Sigmoid colon (tissue), 4 donors: Measurements from ENCODE around the gene RPS6KA2.

GRCh38 chr6:163434891-163435455 lies 20.5 kb downstream of the QKI start:
- PRO-cap = no peak
- RAMPAGE, long total RNA, 4 experiments = no peak in any of the 4 experiments

DNA sequence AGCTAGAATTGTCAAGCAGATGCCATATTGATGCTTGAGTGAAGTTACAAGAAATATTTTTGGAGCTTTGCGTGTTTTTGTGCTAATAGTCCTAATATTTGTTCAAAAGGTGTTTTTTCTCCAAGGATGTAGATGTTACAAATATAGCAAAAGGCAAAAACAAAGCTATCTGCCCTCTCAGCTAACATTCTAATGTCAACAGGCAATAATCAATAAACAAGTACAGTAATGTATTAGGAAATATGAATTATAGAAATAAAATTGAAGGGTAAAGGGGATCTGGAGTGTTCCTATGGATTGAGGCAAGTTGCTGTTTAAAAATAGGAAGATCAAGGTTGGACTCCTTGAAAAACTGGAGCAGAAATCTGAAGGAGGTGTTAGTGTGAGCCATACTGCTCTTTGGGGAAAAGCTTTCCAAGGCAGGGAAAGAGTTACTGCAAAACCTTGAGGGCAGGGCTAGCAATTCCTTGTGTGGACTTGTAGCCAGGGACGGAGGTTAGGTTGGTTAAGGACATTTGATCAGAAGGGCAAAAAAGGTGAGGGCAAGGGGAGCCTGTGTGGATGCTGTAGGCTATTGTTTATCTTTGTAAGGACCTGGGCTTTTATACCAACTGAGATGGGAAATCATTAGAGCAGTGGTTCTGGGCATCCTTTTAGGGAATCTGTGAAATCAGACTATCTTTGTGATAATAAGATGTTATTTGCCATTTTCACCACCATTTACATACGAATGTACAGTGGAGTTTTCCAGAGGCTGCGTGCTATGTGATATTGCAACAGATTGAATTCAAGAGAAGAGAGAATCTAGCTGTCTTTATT lies 27.0 kb downstream of the QKI start:
- PRO-cap = no peak
- RAMPAGE, long total RNA, 4 experiments = no peak in any of the 4 experiments

DNA sequence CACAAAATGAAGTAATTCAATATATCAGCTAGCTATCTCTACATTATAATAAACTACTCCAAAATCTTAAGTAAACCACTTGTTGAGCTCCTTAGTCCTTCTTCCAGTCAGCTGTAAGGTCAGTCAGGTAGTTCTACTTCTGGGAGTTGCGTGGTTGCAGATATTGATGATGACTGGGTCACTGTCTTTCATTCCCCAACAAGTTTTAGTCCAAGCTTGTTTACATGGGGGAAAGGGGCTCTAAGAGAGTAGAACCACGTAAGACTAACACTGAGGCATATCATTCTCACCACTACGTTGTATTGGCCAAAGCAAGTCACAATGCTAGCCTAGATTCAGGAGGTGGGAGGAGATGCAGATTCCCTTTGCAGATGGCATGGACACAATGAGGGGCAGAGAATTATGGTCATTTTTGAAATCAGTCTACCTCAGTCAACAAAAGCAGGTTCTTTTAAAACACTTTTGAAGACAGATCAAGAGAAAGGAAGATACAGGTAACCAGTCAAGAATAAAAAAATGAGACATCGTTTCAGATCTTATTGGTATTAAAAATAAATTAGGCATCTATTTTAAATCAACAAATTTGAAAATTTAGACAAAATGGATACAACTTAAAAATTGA lies 58.6 kb downstream of the QKI start:
- PRO-cap = no peak
- RAMPAGE, long total RNA, 4 experiments = no peak in any of the 4 experiments

- PRO-cap = no peak
- RAMPAGE, long total RNA, 4 experiments = no peak in any of the 4 experiments
Observed at GRCh38 chr6:163514332-163515090, 100.0 kb downstream of the QKI start.

GRCh38 chr6:163516761-163517132 lies 102.2 kb downstream of the QKI start:
- PRO-cap = no peak
- RAMPAGE, long total RNA, 4 experiments = no peak in any of the 4 experiments

- PRO-cap = no peak
- RAMPAGE, long total RNA, 4 experiments = no peak in any of the 4 experiments
Observed at GRCh38 chr6:163951785-163952556, 537.5 kb downstream of the QKI start.

GRCh38 chr6:164098881-164100120 lies 684.8 kb downstream of the QKI start:
- PRO-cap = no peak
- RAMPAGE, long total RNA, 4 experiments = no peak in any of the 4 experiments

GRCh38 chr6:164507196-164507686 lies 802.2 kb downstream of the C6orf118 start:
- PRO-cap = no peak
- RAMPAGE, long total RNA, 4 experiments = no peak in any of the 4 experiments

DNA sequence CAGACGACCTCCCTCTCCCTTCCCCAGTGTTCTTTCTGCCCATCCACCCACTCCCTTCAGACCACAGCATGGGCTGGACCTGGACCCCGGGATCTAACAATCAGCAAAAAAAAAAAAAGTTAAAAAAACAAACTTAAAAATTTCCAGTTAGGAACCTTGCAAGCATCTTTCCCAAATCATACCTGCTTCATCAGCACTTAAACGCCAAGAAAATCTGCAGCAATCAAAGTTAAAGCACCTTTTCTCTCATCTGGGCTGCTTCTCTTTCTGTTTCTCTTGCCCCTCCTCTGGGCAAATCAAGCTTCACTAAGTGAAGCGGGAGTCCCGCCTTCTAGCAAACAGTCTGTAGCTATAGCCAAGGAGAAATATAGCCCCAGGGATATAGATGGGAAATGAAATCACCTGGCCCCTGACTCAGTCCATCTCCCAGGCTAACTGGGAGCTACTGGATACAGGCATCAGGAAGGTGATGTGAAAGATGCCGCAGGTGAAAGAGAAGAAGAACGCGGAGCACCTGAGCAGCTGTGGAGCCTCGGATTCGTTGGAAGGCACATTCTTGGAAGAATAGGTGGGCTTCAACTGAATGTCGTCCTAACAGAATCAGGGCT lies 481.9 kb downstream of the C6orf118 start:
- PRO-cap = no peak
- RAMPAGE, long total RNA, 4 experiments = no peak in any of the 4 experiments

DNA sequence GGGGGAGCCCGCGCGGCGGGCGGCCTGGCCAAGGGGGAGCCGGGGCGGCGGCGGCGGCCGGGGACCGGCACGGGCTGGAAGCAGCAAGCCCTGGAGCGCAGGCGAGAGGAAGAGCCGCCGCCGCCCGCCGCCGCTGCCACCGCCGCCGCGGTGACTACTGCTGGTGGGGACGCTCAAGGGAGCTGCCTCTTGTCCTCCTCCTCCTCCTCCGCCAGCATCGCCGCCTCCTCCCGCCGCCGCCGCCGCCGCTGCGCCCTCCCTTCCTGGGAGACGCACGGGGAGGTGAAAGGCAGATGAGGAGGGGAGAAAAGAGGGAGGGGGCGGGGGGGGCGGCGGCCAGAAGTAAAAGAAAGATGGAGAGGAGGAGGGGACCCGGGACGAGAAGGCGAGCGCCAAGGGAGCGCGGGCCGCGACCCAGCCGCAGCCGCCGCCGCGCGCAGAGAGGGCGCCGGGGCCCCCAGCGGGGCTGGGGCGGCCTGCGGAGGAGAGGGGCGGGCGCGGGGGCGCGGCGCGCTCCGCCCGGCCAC lies 859 bp downstream of the PDE10A start:
- PRO-cap = no peak
- RAMPAGE, long total RNA, 4 experiments = start-site peak on the minus strand in 1 of 4 experiments, centred at position 444 of the sequence, 8 reads per replicate

GRCh38 chr6:165834555-165835380 lies 171.7 kb upstream of the PDE10A start:
- PRO-cap = no peak
- RAMPAGE, long total RNA, 4 experiments = no peak in any of the 4 experiments

- PRO-cap = no peak
- RAMPAGE, long total RNA, 4 experiments = no peak in any of the 4 experiments
Observed at GRCh38 chr6:166253877-166254515, 54.2 kb downstream of the PRR18 start.

DNA sequence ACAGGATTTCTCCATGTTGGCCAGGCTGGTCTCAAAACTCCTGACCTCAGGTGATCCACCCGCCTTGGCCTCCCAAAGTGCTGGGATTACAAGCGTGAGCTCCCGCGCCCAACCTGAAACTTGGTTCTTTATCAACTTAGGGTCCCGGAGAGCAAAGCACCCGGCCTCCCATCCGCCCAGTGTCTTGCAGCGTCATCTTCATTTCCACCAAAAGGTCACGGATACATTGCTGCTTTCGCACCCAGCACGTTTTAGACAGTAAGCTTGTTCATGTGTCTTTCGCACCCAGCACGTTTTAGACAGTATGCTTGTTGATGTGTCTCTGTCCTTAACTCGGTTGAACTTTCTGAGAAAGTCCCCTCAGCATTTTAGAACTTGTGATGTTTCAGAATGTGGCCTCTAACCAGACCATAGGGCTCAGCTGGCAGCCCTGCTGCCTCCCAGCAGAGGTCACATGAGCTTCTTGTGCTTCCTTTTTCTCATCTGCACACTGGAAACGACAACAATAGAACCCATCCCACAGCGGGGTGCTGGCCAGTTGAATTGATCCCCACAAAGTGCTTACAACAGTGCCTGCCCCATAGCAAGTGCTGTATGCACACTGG lies 48.7 kb downstream of the PRR18 start:
- PRO-cap = no peak
- RAMPAGE, long total RNA, 4 experiments = no peak in any of the 4 experiments

DNA sequence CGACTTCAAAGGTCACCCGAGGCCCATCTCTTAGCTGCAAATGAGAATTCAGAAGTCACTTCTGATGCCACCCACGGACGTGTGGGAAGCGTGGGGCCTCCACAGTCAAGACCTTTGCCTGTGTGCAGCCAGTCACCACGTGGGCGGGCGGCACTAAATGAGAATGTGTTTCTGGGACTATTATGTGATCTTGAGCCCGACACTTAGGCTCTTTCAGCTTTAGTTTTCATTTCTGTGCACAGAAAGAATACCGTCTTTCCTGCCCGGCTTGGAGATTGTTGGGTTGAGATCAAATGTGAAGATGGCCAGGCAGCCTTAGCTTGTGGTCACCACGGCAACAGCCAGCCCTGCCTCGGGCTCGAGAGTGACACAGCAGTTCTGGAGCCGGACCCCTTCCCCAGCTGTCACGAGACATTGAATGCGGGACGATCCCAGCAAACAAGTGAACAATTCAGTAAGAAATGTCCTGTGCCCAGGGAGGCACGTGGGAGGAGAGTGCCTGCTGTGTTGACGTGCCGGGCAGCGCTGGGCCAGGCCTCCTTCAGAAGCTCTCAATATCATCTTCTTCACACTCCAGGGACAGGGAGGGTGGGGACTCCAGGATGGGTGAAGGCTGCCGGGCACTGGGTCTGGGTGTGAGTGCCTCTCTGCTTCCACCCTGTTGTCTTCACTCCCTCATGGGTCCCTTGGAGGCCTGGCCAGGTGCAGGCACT lies 91.4 kb downstream of the RAMACL start:
- PRO-cap = no peak
- RAMPAGE, long total RNA, 4 experiments = no peak in any of the 4 experiments

DNA sequence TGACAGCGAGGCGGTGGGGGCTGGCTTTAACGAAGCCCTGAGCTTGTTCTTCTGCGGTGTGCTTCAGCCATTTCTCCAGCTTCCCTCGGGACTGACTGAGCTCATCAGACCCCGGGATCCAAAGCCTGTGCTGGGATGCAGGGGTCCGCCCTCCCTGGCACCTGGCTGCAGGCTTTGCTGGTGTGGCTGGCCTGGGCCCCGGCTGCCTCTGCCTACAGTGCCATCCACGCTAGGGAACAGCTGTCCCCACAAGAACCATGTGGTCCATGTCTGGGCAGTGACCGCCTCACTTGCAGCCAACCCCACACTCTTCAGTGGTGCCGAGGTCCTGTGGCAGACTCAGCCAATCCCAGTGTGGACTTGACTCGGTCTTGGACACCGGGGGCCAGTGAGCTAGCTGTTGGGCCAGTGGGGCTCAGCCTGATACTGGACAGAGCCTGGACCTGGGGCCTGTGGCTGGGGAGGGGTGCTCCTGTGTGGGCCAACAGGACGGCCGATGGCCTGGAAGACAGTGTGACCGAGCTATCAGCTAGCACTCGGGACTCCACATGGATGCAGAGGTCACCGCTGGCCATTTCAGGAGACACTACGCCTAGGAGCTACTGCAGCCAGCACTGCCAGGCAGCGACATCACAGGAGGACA lies 21.1 kb downstream of the RAMACL start:
- PRO-cap = unidirectional peak, minus-strand start at position 93 of the sequence
- RAMPAGE, long total RNA, 4 experiments = no peak in any of the 4 experiments

- PRO-cap = no peak
- RAMPAGE, long total RNA, 4 experiments = no peak in any of the 4 experiments
Observed at GRCh38 chr6:166623225-166623809, 3.7 kb downstream of the RPS6KA2 start.

- PRO-cap = no peak
- RAMPAGE, long total RNA, 4 experiments = no peak in any of the 4 experiments
Observed at GRCh38 chr6:166626203-166626741, 779 bp downstream of the RPS6KA2 start.

GRCh38 chr6:166626742-166627428 lies at the start of gene RPS6KA2:
RPS6KA2 (minus strand) TSS chr6:166627251.
- PRO-cap = bidirectional peak, plus-strand start at chr6:166627665, minus-strand start at chr6:166627251
- RAMPAGE, long total RNA, 4 experiments = start-site peak on the minus strand in 1 of 4 experiments, at chr6:166626978-166627078 at its widest, 31 reads per replicate

GRCh38 chr6:166745596-166745900 lies 118.5 kb upstream of the RPS6KA2 start:
- PRO-cap = no peak
- RAMPAGE, long total RNA, 4 experiments = no peak in any of the 4 experiments

- PRO-cap = no peak
- RAMPAGE, long total RNA, 4 experiments = no peak in any of the 4 experiments
Observed at GRCh38 chr6:166950749-166951792, 5.3 kb downstream of the RNASET2 start.